ENCODE measurements around a stretch of chr5.

DNA sequence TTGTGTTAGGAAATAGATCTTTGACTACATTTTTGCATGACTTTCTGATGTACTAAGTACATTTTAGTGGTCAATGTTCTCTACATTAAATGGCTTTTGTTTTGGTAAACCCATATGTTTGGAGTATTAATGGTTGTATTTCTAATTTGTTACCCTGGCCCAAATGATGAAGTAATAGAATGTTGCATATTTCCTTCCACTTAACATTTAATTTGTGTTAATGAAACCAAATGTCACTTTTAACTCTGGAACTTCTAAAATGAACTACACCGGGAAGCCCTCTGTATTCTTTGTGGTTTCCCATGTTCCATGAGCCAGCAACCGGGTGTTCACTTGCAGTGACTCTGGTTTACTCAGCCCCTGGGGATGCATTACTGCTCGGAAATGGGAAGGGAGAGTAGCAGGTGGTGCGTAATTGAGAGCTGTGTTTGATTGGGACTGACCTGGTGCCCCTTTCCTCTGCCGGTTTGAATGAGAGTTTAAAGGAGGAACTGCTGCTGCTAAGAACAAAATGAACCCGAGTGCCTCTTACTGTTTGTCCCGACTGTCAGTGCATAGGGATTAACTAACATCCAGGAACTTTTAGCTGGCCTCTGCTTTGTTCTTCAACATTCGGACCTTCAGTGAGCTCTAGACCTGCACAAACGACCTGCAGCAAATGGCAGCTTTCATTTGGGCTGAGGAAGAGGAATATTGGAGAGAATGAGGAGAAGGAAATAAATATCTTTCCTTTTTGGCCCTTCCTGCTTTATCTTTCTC lies 100.1 kb upstream of the DHFR start:
- PRO-cap, result no peak

DNA sequence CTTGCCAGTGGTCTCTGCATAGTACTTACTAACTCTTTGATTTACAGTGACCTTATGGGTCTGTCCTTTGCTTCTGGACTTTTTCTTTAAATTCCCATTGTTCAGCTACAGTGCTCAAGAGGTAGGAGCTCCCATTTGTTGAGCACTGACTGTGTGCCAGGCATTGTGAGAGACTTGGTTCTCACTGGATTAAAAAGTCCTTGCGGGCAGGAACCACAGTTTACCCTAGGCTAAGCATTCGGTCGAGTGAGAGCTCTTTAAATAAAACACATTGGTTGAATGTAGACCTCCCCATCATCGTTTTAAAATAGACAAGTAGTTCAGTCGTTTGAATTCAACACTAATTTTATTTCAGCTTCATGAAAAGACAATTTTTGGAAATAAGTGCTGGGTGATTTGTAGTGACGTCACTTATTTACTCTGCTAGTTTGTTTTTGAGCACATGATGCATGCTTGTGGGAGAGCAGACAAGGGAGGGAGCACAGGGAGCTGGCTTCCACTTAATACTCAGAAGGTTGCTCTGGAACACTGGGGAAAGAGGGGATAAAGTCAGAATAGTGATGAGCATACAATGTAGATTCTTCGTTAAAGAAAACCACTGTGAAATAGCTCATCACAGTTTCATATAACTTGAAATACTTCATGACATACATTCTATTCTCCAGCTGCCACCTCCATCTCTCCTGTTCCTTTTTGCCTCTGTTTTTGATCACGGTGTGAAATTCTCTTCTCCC lies 27.1 kb downstream of the RASGRF2 start:
- PRO-cap, result no peak

GRCh38 chr5:81187809-81188449 lies 45.2 kb upstream of the CKMT2 start:
- PRO-cap, result no peak

- PRO-cap, result no peak
Measured at GRCh38 chr5:81234062-81234643, 1.0 kb downstream of the CKMT2 start.

DNA sequence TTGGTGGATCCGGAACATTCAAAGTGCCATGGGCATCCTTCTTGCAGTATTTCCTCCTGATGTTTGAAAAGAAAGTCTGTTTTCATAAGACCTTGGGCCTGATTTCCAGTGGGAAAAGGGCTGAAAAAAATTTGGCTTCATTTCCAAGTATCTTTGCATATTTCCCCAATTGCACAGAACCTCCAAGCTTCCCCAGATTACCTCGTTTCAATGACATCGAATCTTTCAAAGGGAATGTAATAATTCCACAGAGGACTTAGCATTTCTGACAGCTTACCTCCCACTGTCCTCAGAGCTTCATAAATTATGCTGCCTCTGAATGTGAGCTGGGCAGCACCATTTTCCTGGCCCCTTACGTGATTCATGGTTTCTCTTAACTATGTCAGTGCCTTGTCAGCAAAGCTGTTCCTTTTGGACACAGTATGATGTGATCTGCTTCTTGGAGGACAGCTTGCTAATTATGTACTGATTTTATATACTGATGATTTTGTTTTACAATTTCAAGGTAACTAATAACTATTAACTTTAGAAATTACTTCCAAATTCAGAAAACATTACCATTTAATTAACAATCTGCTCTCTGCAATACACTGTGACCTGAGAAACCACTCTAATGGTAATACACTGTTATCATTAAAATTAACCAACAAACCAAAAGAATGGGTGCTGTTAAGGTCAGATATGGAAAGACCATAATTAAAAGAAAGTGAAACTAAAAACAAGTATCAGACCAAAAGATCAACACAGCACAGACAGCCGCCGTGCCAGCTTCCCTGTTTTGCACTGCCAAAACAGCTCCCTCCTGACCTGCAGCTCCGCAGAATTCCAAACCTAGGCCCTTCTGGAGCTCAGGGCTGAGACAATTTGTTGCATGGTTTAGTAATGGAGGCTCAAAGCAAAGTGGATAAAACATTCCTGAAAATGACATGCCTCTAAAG lies 27.9 kb upstream of the SSBP2 start:
- PRO-cap, result no peak

GRCh38 chr5:81850314-81851018 lies 99.6 kb upstream of the SSBP2 start:
- PRO-cap, result no peak

DNA sequence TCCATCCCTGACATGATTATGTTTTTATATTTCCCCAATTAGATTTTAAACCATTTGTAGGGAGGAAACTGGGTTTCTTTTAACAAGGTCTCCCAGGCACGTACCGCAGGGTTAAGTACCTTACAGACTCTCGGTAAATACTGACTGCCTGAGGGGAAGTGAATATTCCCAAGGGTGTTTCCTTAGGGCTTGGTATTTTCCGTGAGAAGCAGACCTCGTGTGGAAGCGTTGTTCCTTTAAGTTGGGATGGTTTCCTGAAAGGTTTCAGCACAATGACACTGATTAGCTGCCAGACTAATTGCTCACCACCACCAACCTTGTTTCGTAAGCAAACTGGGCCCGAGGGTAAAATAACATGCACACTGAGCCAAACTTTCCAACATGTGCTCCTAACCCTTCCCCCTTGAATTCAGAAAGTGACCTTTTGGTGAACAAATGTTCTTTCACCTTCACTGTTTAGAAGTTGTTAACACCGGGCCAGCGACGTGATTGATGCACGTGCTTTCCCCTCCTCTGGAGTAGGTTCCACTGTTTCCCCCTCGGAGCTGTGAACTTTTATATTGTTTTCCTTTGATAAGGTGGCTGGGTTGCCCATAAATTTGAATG lies 128.1 kb upstream of the RPS23 start:
- PRO-cap, result no peak

- PRO-cap, result no peak
Measured at GRCh38 chr5:82594139-82594670, 316.1 kb upstream of the RPS23 start.

GRCh38 chr5:83474971-83475345 lies 3.4 kb downstream of the VCAN start:
- PRO-cap, result no peak

DNA sequence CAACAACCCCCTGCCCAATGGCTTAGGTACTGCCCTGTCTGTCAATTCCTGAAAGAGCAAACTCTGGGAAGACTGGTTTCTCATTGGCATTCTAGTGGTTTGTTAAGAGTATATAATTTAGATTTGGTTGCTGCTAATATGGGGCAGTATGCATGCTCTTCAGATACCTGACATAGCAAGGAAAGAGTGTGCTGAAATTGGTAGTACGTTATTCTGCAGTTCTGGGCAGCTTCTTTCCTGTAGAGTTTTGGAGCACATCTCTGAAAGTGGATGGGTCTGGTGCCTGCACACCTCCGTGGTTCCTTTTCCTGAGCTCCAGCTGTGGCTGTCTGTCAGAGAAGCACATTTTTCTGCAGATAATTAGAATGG lies 55.5 kb downstream of the VCAN start:
- PRO-cap, result no peak

DNA sequence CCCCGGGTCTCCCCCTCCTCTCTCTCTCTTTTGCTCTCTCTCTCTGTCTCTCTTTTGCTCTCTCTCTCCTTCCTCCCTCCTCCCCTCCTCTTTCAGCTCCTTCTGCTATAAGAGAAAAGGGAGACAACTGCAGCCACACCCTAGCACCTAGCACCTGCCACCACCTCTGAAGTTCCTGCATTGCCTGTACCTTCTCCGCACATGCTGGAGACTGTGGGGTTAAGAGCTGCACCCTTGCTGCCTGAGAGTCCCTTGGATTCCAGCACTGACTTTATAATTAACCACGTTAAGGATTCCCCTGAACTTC lies 227 bp upstream of the EDIL3 start:
- PRO-cap, result no peak

- PRO-cap, result no peak
Measured at GRCh38 chr5:87020081-87020532, 247.6 kb upstream of the RASA1 start.

GRCh38 chr5:87390678-87391445 lies 21.9 kb downstream of the CCNH start:
- PRO-cap, result no peak

DNA sequence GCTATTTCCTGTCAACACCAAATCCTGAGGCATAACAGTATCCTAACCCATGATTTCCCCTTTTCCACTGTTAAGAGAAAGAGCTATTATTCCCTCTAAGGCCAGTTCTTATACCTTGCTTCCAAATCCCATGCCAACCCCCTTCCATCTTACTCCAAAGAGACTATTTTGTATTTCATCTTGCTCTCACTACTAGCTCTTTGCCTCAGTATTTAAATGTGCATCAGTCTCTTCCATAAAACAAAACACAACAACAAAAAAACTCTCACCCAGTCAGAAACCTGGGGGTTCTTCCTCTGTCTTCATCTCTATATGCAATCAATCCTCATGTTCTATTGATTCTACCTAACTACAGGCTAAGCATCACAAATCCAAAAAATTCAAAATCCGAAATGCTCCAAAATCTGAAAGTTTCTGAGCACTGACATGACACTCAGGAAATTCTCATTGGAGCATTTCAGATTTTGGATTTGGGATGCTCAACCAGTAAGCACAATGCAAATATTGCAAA lies 6.6 kb downstream of the CCNH start:
- PRO-cap, result no peak

- PRO-cap, result no peak
Measured at GRCh38 chr5:87770391-87771144, 357.8 kb upstream of the CCNH start.

DNA sequence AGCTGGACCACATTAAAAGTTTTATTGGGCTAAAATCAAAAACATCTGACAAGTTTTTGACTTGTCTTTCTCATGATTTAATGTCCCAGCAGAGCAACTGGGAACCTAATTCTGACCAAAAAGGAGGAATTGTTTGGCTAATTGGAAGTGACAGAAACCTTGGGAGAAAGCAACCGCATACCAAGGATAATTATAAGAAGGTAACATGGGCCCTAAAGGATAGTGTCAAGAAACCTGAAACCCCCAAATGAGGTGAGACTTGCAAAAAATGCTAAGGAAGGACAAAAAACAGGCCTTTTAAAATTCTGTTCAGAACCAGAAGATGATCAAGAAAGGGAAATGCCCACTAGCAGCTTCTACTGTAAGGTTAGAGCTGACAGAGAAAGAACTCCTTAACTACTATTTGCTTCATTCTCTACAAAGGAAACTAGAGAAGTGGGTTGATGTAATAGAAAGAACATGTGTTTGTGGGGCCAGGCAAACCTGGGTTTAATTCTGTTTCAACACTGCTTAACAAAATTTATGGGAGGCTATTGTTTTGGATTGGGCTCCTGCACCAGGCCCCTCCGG lies 17.1 kb upstream of the TMEM161B start:
- PRO-cap, result no peak

- PRO-cap, result no peak
Measured at GRCh38 chr5:88672648-88673186, 210.3 kb downstream of the MEF2C start.

- PRO-cap, result bidirectional peak, plus-strand start at chr5:88676033, minus-strand start at chr5:88675902; bidirectional peak, plus-strand start at chr5:88676267, minus-strand start at chr5:88676261
Measured at GRCh38 chr5:88675540-88676482, 207.2 kb downstream of the MEF2C start.

- PRO-cap, result no peak
Measured at GRCh38 chr5:88833185-88833710, 49.7 kb downstream of the MEF2C start.

DNA sequence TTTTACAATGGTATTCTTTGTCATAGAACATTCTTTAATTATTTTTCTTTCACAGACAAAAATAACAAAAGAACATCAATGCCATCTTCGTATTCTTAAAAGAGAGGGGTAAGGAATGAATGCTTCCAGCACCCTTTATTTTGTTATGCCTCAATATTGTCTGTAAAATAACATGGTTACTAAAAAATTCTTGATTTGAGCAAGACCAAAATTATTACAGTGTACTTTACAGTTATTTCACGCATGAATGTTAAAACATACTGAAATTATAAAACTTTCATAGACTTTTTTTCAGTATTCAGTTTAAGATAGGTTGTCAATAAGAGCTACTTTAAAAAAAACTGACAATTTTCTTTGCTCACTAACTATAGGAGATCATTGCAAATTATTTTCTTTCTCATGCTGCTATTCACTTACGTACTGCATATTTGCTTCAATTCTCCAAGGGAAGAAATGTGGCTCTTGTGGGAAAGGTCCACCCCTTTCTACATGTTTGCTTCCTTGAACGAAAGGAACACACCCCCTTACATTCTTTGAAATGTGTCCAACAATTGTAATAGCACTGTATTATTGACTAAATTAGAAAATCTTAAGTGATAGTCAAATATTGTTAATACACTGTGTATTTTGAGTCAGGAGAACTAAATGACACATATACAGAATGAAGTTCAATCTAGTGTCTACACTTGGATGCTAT lies 5.3 kb downstream of the MEF2C start:
- PRO-cap, result no peak

Measured in LUHMES (cell line).